ENCODE measurements around a stretch of chr2.

GRCh38 chr2:136325103-136325579, 207.2 kb upstream of the CXCR4 start:
- RRBS, result no CpG with 5 or more reads among the region's 2 CpGs

- RRBS, result no CpG with 5 or more reads among the region's 6 CpGs
These were observed 98.4 kb downstream of the THSD7B start for GRCh38 chr2:136863680-136864156.

GRCh38 chr2:138028572-138028919, 64.3 kb downstream of the HNMT start:
- RRBS, result no CpG with 5 or more reads among the region's 2 CpGs

DNA sequence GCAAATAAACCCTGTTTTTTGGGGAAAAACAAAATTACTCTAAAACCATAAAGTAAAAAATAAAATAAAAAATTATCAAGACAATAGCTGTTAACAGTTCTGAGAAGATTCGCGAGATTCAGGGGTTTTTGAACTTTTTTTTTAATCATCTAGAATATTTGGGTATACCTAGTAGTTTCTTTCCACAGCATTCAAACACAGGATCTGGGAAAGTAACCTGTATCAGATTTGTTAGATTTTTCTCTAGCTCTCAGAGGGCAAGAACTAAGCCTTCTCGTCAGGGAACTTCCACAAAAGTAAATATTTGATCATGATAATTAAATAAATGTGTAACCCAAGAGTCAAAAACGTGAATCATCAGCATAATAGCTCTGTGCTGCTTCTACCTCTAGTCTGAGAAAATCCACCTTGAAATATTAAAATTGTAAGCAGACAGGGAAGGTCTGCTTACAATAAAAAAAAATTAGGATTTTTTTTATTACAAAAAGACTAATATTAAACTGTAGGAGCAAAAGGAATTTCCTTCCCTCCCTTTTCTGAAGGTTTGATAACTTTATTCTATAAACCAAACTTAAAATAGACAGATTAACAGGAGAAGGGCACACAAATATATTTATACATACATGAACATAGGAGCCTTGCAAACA, 225.7 kb upstream of the SPOPL start:
- RRBS, result no CpG with 5 or more reads among the region's 4 CpGs

DNA sequence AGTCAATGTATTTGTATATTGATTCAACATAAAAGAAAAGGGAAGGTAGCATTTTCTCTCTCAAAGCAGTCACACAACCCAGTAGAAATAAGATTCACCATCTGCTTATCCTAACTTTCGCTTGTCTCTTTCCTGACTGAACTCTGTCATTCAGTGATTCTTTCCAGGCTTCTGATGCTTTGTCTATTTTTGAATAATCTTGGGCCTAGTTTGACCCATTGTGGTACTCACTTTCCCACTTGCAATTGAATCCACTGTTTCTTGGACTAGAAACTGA, 1.2 kb downstream of the SPOPL start:
- RRBS, result no CpG with 5 or more reads among the region's 1 CpG

DNA sequence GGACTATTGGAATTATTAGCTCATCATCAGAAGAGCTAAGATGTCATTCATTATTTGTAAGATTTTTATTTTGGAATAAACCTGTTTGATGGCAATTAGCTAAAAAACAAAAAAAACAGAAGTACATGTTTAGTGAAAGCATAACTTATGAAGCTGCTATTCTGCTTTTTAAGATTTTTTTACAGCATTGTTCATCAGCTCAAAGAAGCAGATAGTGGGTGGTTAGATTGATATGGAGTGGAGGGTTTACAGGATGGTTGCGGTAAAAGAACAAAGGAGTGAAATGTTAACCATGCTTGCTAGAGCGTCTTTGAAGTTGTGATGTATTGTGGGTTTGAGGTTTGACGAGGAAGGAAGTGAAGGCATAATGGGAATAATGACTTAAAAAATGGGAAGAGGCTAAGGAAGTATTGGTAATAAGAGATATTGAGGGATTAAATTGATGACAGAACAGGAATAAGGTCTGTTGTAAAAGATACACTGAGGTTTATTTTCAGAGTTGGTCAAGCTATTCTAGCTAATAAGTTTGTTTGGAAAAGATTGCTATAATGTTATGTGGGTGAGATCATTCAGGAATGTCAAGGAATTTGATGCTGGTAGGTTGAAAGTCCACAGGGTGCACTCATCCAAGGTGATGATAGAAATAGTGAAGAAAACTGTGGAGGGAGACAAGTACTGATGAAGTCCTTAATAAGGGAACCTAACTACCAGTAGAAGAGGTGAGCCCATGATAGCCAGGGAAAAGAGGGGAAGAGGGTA, 14.6 kb downstream of the SPOPL start:
- RRBS, result no CpG with 5 or more reads among the region's 3 CpGs

GRCh38 chr2:139634764-139635169, 854.6 kb upstream of the NXPH2 start:
- RRBS, result no CpG with 5 or more reads among the region's 7 CpGs

DNA sequence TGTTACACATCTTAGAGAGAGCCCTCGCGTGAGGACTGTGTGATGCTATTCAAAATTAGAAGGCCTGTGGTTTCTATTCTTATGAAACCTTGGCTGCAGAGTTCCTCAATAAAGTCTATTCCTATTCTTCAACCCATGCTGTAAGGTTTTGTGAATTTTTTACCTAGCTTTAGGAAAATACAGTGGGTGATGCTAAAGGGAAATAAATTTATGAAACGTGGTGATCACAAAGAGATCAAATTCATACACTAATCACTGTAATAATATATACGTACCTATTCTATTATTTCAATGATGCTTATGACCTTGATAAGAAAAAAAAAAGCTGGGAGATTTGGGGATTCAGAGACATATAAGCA, 917.4 kb upstream of the NXPH2 start:
- RRBS, result no CpG with 5 or more reads among the region's 4 CpGs

DNA sequence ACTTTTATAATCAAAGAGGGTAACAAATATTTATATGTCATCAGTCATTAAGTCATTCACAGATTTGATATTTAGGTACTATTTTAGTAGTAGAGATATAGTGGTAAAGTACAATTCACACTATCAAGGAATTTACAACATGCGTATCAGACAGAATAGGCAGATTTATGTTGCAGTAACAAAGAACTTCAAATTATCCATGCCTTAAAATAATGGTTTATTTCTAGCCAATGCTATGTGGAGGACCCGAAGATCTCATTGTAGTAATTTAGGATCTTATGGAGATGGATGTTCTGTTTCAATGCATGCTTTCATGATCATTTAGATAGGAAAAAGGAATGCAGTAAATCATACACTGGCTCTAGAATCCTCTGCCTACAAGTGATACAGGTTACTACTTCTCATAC, 979.9 kb downstream of the LRP1B start:
- RRBS, result no CpG with 5 or more reads among the region's 2 CpGs

DNA sequence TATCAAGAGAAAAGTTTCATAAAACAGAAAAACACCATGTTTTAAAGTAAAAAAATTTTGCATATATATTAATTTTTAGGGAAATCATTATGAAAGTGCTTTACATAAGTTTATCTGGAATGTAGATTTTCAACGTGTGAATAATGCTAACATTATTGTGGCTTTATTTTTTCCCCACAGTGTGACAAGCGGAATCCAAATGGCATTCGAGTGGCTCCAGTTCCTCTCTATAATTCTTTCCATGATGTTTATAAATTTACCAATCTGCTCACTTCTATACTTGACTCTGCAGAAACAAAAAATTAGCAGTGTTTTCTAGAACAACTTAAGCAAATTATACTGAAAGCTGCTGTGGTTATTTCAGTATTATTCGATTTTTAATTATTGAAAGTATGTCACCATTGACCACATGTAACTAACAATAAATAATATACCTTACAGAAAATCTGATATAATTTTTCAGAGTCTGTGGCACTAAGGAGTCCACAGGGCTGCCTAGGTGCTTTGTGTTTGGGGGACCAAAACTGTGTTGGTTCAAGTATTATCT, 87.3 kb upstream of the ARHGAP15 start:
- RRBS, result no CpG with 5 or more reads among the region's 4 CpGs

- RRBS, result no CpG with 5 or more reads among the region's 6 CpGs
These were observed 313.0 kb downstream of the ARHGAP15 start for GRCh38 chr2:143442230-143442632.

DNA sequence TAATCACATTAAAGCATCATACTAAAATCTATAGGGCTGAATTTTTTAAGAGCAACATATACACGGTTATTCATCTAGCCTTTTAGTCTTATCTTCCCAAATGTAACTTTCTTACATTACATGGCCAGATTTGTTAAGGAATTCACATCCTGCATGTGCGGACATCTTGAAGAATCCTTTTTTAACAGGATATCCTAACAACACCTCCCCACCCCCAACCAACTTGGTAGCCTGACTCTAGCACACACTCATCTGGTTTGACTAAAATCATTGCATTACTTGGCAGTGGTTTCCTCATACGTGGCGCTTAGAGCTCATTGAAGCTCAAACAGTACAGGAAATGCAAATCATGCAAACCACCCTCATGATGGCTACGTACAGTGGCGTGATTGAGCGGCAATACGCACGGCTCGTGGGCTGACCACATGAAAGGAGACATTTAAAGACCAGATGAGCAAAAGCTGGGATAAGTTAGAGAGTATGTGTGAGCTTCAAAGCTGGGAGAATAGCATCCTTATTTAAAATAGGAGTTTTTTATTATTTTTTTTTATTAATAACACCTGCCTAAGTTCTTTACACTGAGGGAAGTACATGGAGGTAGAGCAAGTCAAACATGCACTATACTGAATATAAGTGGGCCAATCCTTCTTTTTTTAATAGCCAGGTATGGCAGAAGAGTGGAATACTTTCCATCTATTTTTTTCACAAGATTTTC, 148.6 kb downstream of the GTDC1 start:
- RRBS, result no CpG with 5 or more reads among the region's 10 CpGs

- RRBS, result no CpG with 5 or more reads among the region's 9 CpGs
These were observed 18.0 kb upstream of the GTDC1 start for GRCh38 chr2:144350075-144350911.

GRCh38 chr2:144356143-144356843, 24.0 kb upstream of the GTDC1 start:
- RRBS, result no CpG with 5 or more reads among the region's 3 CpGs

DNA sequence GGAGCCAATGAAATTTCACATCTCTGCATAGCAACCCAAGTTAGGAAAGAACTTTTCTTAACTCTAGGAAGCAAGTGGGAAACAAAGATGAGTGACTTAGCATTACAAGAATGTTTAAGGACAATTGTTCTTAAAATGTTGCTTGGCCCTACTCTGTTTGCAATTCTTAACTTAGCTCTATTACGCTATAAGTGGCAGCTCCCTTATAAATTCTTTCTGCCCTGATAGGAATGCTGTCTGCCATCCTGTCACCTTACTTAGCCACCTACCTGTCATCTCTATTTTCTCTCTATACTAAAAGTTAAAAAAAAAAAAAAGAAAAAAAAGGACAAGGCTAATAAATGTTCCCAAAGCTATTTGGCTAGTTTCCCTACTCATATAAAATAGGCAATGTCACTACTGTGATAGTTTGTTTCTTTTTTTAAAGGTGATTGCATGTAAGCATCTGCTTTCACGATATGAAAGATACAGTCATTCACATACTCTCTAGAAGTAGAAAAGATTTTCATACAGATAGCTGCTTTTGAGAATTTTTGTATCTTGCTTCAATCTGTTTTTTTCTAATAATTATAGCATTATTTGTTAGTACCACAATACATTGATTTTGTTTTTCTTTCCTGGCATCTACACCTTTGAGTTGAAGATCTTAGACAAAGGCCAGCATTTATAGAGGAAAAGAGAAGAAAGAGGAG, 39.3 kb downstream of the ZEB2 start:
- RRBS, result no CpG with 5 or more reads among the region's 2 CpGs

GRCh38 chr2:144498104-144498726, 21.7 kb downstream of the ZEB2 start:
- RRBS, result no CpG with 5 or more reads among the region's 9 CpGs

GRCh38 chr2:144505103-144506069, 14.5 kb downstream of the ZEB2 start:
- RRBS, result no CpG with 5 or more reads among the region's 3 CpGs

DNA sequence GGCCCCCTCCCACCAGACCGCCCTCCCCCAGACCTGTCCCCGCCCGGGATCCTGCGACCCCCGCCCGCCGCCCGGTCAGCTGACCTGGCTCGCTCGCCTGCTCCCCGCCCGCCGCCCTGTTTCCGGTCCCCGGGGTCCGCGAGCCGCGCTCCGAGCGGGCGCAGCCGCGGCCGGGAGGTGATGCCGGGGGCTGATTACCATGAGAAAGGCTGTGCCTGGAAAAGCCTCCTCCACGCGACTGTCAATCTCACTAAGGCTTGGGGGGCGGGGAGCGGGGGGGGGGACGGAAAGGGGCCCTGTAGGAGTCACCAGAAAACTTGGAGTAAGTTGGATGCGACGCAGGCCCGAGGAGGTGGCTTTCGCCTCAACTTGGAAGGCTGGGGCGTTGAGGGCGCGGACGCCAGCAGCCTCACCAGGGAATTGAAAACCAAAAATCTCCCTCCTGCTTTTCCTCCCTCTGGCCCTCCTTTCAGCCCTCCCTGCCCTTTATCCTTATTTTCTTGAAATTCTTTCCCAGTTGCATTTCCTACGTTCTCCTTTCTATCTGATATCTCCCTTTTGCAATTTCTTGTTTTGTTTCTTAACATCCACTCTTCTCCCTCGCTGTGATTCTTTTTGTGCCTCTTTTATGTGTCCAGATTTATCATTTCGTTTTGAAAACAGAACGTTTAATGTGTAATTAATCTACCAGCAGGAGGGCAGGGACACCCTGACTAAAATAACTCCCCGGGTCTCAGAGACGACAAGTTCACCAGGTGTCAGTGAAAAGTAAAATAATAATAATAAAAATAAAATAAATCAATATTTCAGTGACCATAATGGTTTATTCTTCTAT, 4.6 kb upstream of the ZEB2 start:
- RRBS, result 9% methylated on average over 18 of the region's 45 CpGs

DNA sequence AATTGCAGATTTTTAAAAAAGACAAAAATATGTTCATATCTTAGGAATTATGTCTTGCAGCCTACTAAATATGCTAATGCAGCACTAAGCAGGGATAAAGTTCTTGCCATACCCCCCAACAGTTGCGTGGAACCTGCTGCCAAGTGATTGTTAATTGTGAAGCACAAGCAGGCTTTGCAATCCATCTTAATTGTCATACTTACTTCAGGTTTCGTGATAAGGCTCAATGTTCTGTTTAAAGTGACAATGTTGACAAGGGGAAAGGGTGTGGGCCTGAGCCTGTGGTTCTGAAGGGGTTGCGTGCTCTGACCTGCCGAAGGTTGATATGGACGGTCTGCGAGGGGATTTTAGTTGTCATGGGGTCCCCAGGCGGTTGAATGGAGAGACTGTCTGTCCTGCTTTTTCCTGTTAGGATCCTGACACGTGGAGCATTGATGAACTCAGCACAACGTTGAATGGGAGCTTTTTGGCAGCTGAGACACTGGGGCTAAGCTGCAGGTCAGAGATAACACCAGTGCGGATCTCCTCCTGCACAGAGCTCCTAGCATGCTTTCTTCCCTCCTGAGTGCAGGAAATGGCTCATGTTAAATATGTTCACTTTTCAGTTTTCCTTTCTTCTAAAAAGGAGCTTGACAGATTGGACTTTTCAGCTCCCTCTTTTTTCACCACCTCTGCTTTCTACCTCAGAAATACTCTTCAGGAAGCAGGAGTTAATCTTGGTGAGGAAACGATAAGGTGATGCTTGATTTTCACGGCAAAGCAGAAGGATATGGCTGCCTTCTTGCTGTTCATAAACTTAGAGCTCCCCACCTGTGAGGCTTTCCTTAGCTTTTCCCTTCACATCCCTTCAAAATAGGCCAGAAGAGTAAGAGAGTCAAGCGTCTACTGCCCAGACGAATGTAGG, 62.9 kb upstream of the ZEB2 start:
- RRBS, result no CpG with 5 or more reads among the region's 14 CpGs